Left ventricle myocardium (tissue), 1 donor: ENCODE measurements around the gene PBX3.

GRCh38 chr9:125180747-125181478, 8.7 kb downstream of the PPP6C start:
- PRO-cap: no peak

- PRO-cap: no peak
Observed at GRCh38 chr9:125532497-125533243, 174.3 kb downstream of the MAPKAP1 start.

DNA sequence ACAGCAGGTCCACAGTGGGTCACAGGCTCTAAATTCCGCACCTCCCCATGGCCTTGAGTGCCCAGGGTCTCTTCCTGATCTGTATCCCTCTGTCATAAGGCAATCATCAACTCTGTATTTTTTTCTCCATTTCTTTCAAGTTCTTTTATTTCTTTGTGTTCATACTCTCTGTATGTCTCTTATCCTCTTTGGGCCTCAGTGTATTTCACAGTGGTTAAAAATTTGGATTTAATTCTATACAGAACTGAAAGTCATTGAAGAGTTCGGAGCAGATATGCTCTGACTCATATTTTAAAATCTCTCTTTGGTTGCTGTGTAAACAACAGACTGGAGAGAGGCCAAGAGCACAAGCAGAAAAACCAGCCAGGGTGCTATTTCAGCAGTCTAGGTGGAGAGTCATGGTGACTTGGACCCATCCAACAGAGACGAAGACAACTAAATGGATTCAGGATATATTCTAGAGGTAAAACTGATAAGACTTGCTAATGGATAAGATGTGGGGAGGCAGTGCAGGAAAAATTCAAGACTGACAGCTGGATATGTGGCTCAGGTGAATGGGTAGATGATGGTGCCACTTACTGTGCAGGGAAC, 169.0 kb downstream of the MAPKAP1 start:
- PRO-cap: no peak

- PRO-cap: no peak
Observed at GRCh38 chr9:125672323-125672692, 34.7 kb downstream of the MAPKAP1 start.

DNA sequence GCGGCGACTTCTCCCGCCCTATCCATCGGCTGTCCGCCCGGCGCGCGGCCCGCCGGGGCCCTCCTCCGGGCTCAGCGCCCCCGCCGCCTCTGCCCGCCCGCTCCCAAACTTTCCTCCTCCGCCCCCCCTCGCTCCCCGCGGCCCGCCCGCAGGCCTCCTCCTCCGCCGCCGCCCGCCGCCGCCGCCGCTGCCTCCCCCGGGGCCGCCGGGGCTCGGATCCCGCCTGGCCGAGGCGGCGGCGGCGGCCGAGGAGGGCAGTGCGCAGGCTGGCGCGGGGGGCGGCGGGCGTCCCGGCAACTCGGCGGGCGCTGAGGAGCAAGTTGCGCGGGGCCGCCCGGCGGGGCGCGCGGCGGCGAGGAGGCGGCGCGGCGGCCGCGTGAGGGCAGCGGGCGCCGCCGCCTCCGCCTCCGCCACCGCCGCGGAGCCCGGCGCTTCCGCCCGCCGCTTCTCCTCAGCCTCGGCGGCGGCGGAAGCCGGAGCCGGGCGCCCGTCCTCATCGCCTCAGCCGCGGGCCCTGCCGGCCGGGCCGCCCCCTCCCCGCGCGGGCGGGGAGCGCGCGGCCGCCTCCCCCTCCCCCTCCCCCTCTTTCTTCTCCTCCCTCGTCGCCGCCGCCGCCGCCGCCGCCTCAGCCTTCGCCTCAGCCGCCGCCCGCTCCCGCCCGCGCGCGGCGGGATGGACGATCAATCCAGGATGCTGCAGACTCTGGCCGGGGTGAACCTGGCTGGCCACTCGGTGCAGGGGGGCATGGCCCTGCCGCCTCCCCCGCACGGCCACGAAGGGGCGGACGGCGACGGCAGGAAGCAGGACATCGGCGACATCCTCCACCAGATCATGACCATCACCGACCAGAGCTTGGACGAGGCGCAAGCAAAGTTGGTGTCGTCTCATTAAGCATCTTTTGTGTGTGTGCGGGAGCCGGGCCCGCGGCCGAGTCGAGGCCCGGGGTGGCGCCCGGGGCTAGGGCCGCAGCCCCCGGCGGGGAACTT, at the start of gene PBX3:
TSS of gene PBX3 (plus strand) at position 592 of the 986 bp plus-strand sequence.
- PRO-cap: bidirectional peak, plus-strand start at position 628 of the sequence, minus-strand start at position 525 of the sequence

DNA sequence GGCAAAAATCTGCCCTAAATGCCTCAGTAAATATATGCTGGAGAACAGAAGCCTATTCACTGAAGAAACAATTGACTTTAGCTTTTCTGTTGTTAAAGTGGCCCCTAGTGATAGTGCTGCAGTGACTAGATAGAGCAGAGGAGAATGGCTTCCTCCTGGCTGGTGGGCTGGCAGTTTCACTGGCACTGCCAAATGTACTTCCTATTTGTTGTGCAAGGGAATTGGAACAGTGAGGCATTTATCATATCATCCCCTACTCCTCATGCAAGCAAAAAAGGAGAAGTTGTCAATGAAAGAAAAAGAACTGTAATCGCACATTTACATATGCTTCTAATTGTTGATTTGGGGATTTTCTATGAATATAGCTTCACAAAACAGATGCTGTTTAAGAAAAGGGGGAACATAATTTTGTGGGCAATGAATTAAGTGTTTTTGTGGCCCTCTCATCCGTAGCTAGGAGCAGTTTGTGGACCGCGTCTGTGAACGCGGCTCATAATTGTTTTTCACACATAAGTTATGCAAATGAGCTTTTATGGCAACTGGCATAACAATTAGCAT, 12.1 kb downstream of the PBX3 start:
- PRO-cap: no peak

DNA sequence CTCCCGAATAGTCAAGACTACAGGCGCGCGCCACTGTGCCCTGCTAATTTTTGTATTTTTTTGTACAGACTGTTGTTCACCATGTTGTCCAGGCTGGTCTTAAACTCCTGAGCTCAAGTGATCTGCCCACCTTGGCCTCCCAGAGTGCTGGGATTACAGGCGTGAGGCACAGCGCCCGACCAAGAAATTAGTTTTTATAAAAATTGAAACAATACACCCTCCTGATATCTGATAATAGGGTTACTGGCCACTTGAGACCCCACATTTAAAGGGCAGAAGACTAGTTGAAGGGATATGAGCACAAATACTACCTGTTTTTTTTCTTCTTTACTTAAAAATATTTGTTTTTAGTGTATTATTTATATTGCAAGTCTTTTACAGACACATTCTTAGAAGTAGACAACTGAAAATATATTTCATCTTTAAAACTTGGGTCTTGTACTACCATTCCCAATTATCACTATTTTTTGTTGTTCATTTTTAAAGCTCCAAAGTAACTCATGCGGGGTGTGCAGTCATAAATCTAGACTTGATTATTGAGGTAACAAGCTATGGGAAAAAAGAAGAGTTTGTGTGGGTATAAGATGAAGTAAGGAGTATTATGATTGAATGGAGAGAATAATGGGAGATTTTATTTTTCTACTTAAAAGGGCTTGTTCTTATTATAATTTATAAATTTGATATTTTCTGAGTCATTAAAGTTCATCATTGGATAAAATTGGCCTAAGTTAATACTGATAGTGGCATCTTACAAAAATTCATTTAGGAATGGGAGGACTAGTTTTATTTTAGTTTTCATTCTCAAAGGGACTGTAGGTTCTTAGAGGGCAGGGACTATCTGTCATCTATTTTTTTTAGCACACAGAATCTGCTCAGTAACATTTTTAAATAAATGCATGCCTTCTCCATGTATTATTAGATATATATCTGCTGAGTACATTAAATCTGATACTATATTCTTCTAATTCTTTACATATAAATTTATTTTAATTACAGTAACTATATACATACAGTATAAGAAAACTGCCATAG, 18.4 kb downstream of the PBX3 start:
- PRO-cap: no peak

GRCh38 chr9:126146210-126147337, 180.1 kb upstream of the MVB12B start:
- PRO-cap: no peak

- PRO-cap: no peak
Observed at GRCh38 chr9:126345517-126345804, 18.8 kb downstream of the MVB12B start.

DNA sequence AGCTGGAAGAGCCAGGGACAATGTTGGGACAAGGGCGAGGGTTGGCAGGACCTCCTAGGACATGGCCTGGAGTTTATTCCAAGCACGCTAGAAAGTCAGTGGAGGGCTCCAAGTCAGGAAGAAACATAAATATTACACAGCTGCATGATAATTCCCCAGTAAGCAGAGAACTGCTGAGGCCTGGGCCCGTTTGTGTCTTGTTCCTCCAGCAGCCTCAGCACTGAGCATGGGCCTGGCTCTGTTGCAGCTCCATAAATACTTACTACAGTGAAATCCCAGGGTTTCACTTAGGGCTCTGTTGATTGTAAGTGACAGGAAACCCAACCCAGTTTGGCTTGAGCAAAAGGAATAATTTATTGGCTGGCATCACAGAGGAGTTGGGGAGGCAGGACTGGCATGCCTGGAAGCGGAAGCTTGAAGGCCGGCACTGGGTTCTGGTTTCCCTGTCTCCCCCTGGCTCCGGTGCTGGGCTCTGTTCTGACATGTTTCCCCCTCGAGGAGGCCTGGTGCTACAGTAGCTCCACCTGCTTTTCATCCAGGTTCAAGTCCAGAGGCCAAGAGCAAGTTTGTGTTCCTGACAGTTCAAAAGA, 66.3 kb downstream of the MVB12B start:
- PRO-cap: unidirectional peak, minus-strand start at position 228 of the sequence

- PRO-cap: unidirectional peak, minus-strand start at chr9:126723449
Observed at GRCh38 chr9:126722991-126723966, 81.6 kb upstream of the ZBTB43 start.

DNA sequence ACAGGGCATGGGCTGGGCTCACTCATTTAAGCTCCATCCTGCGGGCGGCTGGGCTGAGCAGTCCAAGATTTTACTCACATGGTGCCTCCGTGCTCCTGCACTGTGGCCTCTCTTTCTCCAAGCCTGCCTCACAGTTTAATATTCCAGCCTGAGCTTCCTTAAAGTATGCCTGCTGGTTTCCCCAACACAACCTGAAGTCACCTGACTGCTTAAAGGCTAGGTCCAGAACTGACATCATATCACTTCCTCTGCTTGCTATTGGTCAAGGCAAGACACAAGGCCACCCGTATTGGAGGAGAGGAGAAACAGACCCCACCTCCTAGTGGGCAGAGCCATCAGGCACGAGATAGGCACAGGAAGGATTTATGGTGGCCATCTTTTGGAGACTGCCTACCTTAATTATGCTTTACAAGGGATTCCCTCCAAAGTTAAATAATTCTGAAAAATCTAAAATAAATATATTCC, 41.5 kb upstream of the ZBTB43 start:
- PRO-cap: no peak

GRCh38 chr9:126805252-126806242, 707 bp downstream of the ZBTB43 start:
- PRO-cap: bidirectional peak, plus-strand start at chr9:126805509, minus-strand start at chr9:126805427; unidirectional peak, minus-strand start at chr9:126805568; unidirectional peak, minus-strand start at chr9:126805603; bidirectional peak, plus-strand start at chr9:126806040, minus-strand start at chr9:126805964

GRCh38 chr9:126813090-126813896, 8.5 kb downstream of the ZBTB43 start:
- PRO-cap: no peak

DNA sequence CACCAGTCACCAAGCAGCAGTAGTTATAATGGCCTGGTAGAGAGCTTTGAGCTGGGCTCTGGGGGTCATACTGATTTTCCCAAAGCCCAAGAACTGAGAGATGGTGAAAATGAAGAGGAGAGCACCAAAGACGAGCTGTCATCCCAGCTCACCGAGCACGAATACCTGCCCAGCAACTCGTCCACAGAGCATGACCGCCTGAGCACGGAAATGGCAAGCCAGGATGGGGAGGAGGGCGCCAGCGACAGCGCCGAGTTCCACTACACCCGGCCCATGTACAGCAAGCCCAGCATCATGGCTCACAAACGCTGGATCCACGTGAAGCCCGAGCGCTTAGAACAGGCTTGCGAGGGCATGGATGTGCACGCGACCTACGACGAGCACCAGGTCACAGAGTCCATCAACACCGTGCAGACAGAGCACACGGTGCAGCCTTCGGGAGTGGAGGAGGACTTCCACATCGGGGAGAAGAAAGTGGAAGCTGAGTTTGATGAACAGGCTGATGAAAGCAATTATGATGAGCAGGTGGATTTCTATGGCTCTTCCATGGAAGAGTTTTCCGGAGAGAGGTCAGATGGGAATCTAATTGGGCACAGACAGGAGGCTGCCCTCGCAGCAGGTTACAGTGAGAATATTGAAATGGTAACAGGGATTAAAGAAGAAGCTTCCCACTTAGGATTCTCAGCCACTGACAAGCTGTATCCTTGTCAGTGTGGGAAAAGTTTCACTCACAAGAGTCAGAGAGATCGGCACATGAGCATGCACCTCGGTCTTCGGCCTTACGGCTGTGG, 27.3 kb upstream of the ZBTB34 start:
- PRO-cap: no peak

GRCh38 chr9:126884954-126885407, 24.5 kb downstream of the ZBTB34 start:
- PRO-cap: no peak

GRCh38 chr9:126932748-126933338, 18.3 kb downstream of the RALGPS1 start:
- PRO-cap: no peak

DNA sequence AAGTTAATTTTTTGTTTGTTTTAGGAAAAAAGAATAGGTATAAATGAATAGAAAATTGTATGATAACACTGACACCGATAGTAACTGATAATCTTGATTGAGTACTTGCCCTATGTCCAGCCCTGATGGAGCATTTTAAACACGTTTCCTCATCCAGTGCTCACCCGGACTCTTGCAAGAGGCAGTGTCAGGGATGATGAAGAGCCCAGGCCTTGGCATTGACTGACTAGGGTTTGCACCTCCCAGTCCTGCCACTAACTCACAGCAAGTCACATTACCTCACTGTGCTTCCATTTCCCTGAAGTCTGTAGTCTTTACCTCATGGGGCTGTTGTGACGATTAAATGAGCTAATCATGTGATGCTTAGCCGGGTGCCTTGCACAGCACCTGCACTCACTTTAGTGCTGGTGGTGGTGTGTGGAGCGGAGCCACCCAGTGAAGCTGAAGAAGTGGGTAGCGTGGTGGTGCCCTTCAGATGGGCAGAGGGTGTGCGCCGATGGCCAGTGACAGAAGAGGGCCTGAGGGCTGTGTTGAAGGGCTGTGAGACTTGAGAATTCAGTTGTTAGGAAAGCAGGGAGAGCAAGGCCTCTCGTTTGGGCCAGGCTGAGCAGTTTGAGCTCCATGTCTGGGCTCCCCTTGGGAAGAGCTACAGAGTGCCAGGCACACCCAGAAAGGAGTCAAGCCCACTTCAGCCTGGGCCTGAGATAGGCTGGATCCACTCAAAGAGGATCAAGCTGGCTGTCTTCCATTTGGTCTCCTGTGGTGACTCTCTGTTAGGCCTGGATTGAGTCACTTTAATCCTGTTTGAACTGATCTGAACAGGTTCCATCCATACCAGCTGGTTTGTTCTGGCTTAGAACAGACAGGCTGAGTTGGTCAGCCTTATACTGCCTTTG, 42.4 kb downstream of the RALGPS1 start:
- PRO-cap: unidirectional peak, minus-strand start at position 648 of the sequence

- PRO-cap: no peak
Observed at GRCh38 chr9:126985811-126986415, 71.3 kb downstream of the RALGPS1 start.

DNA sequence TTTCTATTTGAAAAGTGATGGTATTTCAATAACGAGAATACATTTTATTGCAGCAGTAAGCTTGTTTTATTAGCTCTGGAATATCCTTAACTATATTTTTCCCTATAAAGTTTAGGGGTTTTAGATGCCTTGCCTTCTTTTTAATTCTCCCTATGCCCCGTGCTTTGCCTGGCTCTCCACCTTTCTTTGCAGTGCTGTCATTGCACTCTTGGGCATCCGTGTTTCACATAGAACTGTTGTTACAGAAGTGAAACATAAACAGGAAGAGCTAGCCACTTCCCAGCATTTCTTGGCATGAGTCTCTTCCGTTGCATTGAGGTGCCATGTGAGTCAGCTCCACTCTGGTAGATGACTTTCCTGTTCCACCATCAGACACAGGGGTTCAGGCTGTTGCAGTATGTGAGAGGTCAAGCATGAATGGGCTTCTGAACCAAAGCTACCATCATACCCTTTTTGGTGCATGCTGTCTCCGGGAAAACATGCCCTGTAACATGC, 73.4 kb downstream of the ANGPTL2 start:
- PRO-cap: bidirectional peak, plus-strand start at position 368 of the sequence, minus-strand start at position 249 of the sequence